Pulmonary lymph node (tissue), 1 donor: ENCODE measurements around the gene TNS1.

DNA sequence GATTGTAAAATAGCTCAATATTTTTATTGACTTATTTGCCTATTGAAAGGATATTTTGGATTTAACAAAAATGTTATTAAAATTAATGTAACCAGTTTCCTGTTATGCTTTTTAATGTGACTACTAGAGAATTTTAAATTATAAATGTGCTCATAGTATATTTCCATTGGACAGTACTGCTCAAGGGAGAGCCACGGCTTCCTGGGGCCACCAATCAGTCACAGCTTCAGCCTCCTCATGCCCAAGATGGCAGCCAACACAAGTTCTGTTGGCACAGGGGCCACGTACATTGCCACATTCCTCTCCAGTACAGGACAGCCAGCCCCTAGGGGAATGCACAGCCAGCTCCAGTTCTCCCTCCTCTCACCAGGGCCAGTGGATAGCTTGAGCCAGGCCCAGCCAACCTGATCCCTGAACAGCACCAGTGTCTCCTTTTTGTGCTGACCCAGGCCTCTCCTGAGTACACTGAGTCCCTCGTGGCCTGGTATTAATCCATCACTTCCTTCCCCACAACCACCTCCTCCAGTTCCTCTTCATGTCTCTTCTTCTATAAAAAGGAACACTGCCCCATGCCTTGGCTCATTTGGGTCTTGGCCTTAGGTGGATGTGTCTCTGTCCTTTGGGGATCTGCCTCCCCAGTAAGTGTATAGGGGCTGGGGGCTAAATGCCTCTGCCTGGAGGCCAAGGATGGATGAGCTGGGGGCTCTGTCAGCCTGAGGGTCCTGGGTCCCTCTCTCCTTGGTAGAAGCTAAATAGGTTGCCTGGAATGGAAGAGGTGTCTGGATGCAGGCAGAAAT, 168.7 kb downstream of the TNS1 start:
- PRO-cap, result no peak

DNA sequence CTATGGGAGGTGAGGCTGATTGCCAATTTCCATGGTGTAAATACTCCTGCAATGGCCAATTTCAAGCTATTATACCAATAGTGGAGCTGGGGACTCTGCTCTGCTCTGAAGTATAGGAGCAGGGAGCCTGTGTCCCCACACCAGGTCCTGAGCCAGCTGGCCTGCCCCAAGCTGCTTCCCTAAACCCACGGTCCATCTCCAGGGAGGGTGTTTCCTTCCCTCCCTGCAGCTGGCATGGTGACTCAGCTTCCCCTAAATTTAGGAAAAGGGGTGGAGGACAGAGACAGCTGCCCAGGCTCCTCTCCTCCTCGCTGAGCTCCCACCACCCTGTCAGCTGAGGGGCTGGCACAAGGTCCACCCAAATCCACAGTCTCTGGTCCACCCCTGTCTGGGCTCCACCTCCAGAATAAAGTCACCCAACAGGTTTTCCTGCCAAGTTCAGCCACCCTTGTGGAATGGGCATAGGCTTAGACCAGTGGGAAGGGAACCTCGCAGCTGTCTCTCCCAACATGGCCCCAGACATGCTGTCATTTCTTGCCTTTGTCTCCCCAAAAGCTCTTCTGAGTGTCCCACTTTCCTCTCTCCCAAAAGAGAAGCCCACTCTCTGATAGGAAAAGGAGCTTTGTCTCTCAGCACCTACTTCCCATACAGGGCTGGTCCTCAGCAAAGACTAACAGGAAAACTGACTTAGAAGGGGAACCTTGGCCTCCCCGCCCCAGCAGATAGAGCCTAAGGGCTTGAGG, 156.4 kb downstream of the TNS1 start:
- PRO-cap, result no peak

DNA sequence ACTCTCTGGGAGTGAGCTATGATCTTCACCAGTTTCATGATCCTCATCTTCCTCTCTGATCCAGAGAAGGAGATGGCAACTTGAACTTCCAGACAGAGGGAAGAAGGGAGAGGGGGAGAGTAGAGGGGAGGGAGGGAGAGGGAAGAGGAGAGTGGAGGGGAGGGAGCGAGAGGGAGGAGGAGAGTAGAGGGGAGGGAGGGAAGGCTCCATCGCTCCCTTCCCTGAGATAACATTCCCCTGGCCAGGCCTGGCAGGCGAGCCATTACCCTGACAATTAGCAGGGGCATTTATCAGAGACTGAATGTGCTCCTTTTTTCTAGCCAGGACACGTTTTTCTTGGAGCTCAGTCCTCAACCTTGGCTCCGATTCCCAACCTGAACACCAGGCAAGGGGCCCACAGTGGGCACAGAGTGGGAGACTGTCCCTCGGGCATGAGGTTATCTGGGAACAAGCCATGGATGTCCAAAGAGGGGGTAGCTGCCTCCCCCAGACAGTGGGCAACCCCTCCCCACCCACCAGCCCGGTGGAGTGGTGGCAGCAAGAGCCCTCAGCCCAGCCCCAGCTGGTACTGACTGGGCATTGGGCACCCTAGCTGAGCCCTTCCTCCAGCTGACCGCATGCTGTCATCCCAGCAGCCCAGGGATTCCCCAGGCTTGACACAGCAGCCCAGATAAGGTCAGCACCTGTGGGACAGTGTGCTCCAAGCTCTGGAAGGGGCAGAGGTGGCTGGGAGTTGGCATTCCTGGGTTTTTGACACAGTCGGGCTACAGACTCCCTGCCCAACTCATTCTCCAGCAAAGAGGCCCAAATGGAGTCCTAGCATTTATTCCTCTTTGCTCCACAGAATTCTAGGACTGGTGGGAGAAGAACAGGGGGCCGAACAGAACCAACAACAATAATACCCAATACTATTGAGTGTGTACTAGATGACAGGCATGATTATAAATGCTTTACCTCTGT, 81.7 kb downstream of the TNS1 start:
- PRO-cap, result no peak

DNA sequence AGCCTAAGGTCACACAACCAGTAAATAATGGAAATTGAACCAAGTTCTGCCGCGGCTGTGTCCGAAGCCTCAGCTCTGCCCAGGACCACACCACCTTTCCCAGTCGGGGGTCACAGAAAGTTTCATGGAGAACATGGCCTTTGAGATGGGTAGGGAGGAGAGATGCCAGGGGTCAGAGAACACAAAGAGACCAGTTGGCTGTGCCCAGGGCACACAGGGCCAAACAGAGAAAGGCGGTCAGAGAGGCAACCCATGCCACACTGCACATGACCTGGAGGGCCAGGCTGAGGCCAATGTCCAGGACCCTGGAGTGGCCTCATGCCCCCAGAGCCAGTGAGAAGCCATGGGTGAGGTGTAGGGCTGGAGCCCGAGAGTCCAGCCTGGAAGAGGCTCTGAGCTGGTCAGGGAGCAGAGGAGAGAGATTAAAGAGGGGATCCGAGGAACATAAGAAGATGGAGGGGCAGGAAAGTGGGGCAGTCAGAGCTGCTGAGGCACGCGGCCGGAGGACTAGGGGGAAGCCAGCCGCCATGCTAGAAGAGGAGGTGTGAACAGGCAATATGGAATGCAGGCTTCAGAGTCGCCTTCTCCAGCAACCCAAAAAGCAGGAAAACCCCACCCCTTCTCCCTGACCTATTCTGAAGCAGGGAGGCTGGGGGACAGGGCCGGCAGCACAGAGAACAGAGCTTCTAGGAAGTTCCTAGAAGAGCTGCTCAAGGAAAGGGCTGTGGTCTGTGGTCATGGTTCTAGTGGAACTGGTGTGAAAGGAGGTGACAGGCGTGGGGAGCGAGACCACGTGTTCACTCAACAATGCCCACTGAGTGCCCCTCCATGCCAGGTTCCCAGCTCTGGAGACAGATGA, 72.3 kb downstream of the TNS1 start:
- PRO-cap, result no peak

- PRO-cap, result no peak
Measured at GRCh38 chr2:217935097-217935451, 67.7 kb downstream of the TNS1 start.

DNA sequence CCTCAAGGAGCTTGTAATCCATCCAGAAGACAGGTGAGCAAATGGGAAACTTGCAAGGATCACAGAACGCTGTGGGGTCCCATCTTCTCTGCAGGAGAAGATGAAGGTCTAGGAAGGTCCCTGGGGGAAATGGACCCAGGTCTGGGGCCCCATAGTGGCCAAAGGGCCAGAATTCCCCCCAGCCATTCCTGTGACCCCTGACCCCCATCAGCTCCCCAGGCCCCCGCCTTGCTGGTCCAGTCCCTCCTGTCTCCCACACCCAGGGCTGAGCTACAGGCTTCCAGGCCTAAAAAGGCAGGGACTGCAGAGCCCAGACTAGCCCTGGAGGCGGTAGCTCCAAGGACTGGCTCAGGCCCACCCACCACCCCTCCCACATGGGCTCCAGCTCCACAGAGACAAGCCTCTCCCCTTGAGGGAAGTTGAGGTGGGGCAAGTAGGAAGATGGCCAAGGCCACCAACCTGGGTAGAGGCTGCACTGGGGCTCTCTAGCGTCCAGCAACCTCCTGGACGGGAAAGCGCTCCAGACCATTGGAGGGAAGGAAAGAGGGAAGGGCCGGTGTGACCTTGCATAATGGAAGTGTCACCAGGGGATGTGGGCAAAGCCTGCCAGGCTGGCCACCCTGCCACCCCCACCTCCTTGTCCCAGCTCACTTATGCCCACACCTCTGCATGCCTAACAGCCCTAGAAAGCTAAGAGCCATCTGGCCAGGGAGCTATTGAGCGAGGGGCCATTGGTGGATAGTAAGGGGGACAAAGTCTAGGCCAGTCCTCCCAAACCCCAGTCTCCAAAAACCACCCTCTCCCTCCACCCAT, 63.1 kb downstream of the TNS1 start:
- PRO-cap, result no peak

GRCh38 chr2:217940778-217941979, 61.6 kb downstream of the TNS1 start:
- PRO-cap, result no peak

GRCh38 chr2:217956848-217957666, 45.7 kb downstream of the TNS1 start:
- PRO-cap, result no peak

DNA sequence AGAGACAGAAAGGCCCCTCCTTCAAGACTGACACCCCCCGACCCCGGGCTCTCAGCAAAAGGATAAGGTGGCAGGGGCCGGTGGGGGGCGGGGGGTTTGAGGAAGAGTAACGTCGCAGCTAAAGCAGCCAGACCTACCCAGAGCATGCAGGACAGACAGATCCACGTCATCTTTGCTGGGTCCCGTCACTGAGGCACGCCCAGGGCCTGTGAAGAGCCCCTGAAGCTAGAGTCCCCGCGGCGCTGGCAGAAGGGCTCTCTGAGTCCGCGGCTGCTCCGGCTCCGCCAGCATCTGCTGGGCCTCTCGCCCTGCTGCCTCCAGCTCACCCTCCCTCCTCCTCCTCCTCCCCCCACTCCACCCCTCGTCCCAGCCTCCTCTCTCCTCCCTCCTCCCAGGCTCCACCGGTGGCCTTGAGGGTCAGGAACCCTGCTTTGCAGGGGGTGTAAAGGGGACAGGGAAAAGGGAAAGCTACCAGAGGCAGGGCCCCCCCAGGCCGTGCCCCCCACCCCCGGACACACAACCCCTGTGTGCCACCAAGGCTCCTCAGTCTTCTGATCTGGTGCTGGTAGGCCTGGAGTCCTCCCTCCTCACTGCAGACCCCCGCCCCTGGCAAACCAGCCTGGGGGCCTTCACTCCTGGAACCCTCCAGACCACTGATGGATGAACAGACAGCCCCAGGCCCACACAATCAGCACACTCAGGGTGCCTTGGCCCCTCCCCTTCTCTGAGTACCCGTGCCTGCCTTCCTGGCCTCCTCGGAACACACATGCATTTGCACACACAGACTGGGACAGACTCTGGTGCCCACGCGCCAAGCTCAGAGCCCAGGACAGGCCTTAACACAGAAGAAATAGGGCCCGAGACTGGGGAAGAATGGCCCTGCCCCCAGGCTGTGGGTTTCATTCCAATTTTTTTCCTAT, at the start of gene TNS1:
TSS of gene TNS1 (minus strand) at position 293 of the 920 bp plus-strand sequence.
- PRO-cap, result unidirectional peak, minus-strand start at position 293 of the sequence

DNA sequence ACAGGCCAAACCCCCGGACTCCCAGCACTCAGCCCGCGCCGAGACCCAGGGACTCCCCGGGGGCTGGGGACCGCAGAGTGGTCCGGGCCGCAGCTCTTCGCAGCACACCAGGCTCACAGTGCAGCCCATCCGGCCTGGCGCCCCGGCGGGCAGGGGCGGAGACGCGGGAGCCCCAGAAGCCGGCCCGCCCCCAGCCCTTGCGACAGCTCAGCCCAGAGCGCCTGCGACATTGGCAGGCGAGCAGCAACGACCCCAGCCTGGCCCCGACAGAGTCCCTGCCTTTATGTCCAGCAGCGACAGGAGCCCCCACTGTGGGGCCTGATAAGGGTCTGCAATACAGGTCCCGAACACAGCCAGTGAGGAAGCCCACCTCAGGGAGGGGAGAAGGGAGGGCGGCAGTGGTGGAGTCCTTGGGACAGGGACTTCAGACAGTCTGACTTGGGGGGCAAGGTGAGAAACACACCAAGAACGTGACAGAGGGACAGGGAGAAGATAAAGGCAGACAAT, 31.1 kb upstream of the TNS1 start:
- PRO-cap, result no peak

GRCh38 chr2:218046151-218046437, 23.0 kb upstream of the RUFY4 start:
- PRO-cap, result no peak

- PRO-cap, result no peak
Measured at GRCh38 chr2:218063393-218063965, 5.6 kb upstream of the RUFY4 start.

DNA sequence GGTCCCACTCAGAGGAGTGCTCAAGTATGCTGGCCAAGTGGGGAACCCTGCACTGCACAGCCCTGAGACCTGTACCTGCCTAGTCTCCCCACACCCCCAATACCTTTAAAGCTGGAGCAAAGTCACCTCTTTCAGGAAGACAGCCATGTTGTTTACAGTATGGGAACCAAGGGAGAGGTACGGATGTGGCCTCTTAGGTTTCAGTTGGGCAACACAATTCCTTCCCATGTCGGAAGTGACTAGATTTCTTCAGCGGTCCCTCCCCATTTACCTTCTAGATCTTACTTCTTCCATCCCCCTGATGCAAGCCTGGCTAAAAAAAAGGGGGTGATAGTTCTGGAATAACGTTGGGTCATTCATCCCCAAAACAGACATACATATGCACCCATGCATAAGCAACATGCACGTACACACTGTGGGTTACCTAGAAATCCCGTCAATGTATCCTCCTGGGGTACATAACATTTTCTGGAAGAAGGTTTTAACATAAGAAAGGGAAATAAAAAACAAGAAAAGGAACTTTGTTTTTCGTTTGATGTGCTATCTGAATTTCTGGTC, 10.6 kb downstream of the CXCR1 start:
- PRO-cap, result no peak

GRCh38 chr2:218329336-218329767, 27.3 kb upstream of the CATIP start:
- PRO-cap, result no peak

- PRO-cap, result no peak
Measured at GRCh38 chr2:218392593-218393624, 6.8 kb upstream of the CTDSP1 start.

DNA sequence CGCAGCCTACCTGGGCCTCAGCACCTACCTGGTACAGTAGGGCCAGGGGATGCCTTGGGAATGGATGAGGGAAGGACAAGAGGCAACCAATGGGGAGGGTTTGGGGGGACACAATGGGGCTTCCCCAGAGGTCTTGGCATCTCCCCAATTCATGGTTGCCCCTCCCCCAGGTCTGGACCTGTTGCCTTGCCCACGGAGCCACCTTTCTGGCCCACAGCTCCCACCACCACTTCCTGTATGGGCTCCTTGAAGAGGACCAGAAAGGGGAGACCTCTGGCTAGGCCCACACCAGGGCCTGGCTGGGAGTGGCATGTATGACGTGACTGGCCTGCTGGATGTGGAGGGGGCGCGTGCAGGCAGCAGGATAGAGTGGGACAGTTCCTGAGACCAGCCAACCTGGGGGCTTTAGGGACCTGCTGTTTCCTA, 4.9 kb upstream of the CTDSP1 start:
- PRO-cap, result no peak

- PRO-cap, result no peak
Measured at GRCh38 chr2:218399980-218400180, 212 bp downstream of the CTDSP1 start.

- PRO-cap, result no peak
Measured at GRCh38 chr2:218419763-218420222, 870 bp downstream of the VIL1 start.

DNA sequence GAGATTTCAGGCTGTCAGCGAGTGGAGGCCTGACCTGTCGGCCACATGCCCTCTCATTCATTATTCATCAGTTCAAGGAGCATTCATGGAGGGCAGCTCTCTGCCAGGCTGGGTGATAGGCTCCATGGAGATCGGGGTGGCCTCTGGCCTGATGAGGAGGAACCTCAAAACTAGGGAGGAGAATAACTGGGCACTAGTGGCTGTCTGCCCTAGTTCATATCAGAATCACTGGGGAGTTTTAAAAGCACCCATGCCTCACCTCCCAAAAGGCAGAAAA, 3.7 kb downstream of the VIL1 start:
- PRO-cap, result no peak

DNA sequence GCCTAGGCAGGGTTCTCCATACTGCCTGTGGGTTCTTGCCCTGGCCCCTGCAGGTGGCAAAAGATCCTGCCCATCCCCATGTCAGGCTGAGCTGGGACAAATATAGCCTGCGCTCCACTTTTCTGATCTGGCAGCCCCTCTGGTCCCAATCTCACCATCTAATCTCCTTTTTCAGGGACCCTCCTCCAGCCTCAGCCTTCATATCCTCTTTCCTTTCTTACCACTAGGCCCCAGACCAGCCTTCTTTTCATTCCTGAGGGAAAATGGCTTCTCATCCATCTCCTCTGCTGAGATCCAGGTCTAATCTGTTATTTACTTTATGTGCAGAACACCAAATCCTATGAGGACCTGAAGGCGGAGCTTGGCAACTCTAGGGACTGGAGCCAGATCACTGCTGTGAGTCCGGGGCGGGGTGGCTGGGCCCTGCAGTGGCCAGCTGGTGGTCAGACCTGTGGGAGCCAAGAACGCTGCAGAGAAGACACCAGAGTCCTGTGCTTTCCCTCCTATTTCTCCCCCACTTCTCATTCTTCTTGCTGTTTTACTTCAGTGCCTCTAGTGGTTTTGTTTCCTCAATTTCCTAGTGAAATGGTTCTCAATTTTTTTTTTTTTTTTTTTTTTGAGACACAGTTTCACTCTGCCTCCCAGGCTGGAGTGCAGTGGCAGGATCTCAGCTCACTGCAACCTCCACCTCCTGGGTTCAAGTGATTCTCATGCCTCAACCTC, 19.6 kb downstream of the VIL1 start:
- PRO-cap, result no peak